Mesenchymal stem cell of adipose (primary cell): Measurements from ENCODE around the genes PATE1 and FOXRED1.

- CAGE, long polyA plus RNA, result no peak
Measured at GRCh38 chr11:125451355-125451927, 44.6 kb downstream of the FEZ1 start.

DNA sequence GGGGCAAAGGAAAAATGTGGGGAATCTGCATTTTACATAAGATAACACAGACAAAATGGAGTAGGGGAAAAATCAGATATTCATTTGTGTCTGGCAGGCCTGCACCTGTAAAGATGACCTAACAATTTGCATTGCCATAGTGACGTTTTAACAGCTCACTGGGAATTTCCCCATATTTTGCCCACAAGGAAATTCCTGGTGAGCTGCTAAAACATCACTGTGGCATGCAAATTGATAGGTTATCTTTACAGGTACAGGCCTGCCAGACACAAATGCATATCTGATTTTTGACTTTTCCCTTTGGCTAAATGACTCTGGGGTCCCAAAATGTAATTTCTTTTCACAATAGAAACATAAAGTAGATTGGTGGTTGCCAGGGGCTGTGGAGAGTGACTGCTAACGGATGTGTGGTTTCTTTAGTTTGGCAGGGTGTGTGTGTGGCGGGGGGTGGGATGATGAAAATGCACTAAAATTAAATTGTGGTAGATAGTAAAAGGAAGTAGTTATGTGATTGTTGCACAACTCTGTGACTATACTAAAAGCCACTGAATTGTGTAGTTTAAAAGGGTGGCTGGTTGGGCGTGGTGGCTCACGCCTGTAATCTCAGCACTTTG lies 18.3 kb upstream of the FEZ1 start:
- CAGE, long polyA plus RNA, result no peak

GRCh38 chr11:125570699-125571371 lies 1.6 kb downstream of the EI24 start:
- CAGE, long polyA plus RNA, result no peak

GRCh38 chr11:125684304-125684908 lies 3.8 kb upstream of the ACRV1 start:
- CAGE, long polyA plus RNA, result no peak

DNA sequence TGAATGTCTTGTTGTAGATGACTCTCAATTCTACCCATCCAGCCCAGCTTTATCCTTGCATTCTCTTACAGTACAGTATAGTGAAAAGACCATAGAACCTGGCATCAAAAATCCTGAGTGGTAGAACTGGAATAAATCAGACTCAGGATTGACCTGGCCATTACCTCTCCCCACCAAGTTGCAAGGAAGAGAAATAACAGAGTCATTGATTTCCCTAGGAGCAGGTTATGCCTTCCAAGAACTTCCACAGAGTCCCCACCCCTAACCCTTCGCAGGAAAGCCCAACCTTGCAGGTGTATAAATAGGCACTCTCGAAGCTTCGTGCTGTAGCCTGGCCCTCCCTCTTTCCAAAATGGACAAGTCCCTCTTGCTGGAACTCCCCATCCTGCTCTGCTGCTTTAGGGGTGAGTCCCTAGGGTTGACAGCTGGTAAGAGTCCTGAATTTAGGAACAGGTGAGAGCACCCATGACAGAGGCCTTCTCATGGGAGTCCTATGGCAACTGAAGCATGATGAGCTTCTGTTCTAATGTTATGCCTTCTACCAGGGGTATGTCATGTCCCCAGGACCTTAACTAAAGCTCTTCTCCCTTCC lies at the start of gene PATE1:
Gene PATE1 (plus strand): TSS at position 327 of the 592 bp plus-strand sequence.
- CAGE, long polyA plus RNA, result no peak

DNA sequence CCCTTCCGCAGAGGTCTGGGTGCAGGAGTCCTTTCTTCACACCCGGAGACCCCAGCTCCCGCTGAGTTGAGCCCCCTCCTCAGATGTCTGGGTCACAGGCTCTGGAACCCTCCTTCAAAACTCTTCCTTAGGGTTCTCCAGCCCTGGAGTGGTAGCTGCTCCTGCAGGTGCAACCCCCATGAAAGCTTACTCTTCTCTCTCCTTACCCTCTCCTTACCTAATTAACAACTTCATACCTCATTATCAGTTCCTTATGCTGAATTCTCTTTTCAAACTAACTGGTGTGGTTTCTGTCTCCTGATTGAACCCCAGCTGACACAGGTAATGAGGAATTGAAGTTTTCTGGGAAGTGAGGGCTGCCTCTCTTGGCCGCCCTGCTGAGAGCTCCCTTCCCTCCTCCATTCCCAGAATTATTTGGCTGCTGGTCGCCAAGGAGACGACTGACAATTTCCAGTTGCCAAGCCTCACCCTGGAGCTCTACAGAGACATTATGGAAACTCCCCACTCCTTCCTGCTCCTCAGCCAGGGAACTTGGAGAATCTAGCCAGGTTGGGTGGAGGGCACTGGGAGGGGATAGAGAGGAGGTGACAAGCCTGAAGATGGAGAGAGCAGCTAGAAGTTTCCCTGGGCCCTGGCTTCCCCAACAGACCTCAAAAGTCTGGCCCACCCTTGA lies 7.0 kb upstream of the VSIG10L2 start:
- CAGE, long polyA plus RNA, result no peak

- CAGE, long polyA plus RNA, result no peak
Measured at GRCh38 chr11:126049201-126049623, 13.5 kb downstream of the CDON start.

GRCh38 chr11:126115138-126115551 lies 52.5 kb upstream of the CDON start:
- CAGE, long polyA plus RNA, result no peak

- CAGE, long polyA plus RNA, result no peak
Measured at GRCh38 chr11:126214762-126215299, 3.2 kb downstream of the FAM118B start.

GRCh38 chr11:126268739-126269770 lies at the start of gene FOXRED1:
Gene FOXRED1, plus strand, starts transcription at chr11:126269154.
- CAGE, long polyA plus RNA, result start-site peak on the minus strand at chr11:126268879-126268901, 96 and 83 reads in 2 replicates

DNA sequence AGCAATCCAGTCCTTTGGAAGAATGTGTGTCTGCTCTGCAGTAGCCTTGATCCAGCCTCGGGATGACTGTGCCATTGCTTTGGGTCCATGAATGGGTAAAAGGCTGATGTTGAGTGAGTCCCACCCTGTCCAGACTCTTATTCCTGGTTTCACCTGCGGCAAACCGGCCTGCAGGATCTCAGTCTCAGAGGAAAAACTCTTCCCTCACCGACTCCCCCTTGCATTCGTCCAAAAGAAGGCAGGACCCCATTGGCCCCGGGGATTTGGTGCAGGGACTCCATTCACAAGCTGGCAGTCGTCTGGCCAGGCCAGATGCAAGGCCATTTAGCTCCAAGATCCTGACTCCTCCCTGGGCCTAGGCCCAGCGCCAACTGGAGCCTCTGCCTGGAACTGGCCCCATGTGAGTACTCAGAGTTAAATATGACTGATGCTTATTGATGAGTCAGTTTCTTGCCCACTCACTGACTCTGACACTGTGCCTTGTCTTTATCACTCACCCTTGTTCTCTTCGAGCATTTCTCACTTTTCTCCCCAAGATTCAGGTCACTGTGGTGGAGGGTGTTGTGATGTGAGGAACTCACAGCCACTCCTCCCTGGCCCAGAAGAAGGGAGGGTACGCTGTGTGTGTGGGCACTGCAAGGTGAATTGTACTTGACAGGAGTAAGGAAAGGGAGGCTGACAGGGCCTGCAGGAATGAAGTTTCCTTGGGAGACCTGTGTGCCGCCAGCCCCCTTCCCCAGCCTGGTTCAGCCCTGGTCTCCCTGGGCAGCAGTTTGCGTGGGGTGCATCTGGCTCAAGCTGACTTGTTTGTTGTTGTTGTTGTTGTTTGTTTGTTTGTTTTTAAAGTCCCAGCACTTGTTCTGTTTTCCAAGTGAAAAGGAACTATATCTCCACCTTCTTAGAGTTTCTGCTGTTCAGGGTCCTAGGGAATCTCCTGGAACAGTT lies 23.3 kb upstream of the ST3GAL4 start:
- CAGE, long polyA plus RNA, result no peak

DNA sequence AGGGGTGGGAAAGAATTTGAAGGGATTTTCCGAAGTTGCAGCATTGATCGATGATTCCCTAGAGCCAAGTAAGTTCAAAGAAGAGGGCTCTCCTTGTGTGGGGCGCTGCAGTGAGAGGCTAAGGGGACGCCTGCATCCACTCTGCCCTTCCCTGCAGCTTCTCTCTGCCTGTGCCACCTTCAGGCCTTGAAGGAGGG lies 16.0 kb upstream of the ST3GAL4 start:
- CAGE, long polyA plus RNA, result no peak

GRCh38 chr11:126357043-126357693 lies 1.7 kb downstream of the ST3GAL4 start:
- CAGE, long polyA plus RNA, result no peak

- CAGE, long polyA plus RNA, result no peak
Measured at GRCh38 chr11:126370006-126370400, 14.5 kb downstream of the ST3GAL4 start.

GRCh38 chr11:126407886-126408984 lies 52.7 kb downstream of the ST3GAL4 start:
- CAGE, long polyA plus RNA, result no peak

GRCh38 chr11:126917797-126918070 lies 82.8 kb downstream of the KIRREL3 start:
- CAGE, long polyA plus RNA, result no peak

DNA sequence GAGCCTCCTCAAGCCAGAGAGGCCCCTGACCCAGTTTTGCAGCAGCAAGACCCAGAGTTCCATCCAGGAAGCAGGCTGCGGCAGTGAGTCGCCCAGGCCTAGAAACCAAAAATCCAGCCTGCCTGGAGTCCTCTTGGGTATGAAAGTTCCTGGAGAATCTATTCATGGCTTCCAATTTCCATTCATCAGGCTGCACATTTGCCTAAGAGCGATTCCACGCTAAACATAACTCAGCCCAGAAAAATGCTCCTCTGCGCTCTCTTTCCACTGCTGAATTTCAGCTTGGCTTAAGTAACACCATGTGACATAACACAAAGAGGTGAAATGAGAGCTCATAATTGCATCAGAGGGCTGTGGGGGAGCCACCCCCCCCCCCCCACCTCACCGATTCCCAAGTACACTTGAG lies 71.0 kb downstream of the KIRREL3 start:
- CAGE, long polyA plus RNA, result no peak

DNA sequence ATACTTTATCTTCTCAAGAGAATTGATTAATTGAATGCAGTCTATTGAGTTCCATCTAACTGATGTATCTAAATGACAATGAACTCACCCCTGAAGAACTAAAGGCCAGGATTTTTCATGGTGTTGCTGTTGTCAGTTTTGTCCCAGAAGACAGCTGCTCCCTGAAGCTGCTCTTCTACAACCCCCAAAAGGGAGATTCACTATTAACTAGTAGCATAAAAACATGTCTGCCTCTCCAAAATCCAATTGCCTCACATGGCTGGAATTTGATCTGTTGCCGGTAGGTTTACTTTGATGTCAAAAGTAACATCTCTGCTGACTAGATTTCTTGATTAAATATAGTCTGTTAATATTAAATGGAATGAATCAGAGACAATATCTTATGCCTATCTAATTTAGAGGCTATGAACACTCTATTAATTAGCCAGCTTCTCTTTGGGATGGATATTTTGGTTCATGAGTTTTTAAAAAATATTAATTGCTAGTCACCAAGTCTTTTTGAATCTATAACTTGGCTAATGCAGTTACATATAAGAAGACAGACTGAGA lies 425.4 kb downstream of the ETS1 start:
- CAGE, long polyA plus RNA, result no peak

GRCh38 chr11:128334151-128335130 lies 252.9 kb downstream of the ETS1 start:
- CAGE, long polyA plus RNA, result no peak

DNA sequence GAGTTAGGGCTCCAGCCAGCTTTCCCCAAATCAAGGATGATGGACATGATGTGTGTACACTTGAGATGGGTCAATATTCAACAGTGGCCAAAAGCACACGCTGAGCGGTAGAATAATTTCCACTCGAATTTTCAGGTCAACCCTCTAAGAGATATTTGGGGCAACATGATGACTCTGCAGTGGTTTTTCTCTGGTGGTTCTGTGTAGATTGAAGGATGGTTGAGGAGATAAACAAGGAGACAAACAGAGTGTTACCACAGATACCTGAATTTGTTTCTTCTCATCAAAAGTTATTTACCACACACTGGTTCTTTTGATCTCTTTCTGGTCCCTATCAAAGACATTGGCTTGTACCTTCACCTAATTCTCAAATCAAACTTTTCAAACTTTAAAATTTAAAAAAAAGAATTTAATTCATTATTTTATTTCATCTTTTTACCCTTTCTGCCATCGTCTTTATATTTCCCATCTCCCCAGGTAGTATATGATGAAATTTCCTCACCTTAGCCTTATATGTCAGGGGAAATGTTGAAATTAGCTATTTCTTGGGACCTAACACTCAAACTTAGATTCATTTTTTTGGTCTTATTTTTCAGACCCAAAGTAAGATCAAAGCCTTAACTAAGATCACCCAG lies 241.9 kb downstream of the ETS1 start:
- CAGE, long polyA plus RNA, result no peak